Bronchus fibroblast of lung (primary cell): ENCODE measurements around a stretch of chr15.

DNA sequence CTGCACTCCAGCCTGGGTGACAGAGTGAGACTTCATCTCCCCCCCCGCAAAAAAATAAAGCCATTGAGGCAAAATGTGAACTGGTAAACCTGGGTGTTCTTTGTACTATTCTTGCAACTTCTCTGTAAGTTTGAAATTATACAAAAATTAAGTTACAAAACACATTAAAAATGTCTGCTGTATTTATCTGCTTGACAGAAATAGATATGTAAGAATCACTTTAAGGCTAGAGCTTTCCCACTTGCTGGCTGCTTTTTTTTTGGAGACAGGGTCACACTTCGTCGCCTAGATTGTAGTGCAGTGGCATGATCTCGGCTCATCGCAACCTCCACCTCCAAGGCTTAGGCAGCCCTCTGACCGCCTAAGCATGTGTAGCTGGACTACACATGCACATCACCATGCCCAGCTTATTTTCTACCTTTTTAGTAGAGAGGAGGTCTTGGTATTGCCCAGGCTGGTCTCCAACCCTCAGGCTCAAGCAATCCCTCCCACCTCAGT lies 4.7 kb downstream of the RPS17 start:
- RAMPAGE, long total RNA: no peak

DNA sequence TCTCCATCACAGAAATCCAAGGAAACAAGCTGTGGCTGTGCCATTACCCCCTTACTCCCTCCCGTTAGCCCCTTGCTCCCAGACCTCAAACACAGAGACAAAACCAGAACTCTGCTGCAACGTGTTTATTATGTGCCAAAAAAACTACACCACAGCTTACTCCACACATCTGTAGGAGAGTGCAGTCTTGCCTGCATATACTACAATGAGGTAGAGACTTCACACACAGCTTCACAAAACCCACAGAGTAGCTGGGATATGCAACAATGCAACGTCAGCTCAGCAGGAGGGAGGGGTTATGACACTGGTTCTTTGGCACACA lies 2.8 kb upstream of the RPS17 start:
- RAMPAGE, long total RNA: no peak

DNA sequence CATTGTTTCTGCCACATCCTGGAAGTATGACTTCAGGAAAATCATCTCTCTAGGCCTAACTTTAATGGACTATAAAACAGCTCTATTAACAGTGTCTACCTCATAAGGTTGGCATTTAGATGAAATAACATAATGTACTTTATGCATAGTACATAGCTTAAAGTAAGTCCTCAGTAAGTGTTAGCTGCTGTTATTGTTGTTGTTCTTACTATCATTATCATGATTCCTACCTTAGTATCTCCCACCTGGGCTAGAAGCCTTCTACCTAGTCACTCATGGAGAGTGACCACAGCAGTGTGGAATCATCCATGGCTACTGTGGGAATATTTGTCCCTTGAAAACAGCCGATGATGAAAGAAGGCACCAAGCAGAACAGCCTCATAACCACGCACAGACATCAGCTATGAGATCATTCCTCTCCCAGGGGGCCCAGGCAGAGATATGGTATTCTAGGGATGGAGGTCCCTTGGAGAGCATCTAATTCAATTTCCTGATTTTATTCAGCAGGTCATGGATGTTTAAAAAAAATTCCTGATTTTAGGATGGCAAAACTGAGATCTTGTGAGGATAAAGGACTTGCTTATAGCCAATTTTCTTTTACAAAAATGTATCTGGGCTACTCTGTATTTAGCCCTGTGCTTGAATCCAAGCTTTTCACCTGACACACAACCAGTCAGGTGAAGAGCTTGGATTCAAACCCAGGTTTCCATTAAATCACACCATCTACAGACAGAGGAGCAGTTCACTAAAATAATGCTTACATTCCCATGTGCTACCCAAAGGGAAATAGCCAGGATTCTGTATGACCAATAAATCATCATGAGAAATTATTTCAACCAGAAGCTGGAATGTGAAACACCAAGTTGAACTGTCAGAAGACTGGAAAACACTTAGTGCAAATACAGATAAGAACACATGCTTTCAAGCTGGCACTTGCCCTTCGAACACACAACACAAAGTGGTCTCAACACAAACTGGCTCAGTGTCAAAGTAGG lies 1.7 kb downstream of the FSD2 start:
- RAMPAGE, long total RNA: no peak

DNA sequence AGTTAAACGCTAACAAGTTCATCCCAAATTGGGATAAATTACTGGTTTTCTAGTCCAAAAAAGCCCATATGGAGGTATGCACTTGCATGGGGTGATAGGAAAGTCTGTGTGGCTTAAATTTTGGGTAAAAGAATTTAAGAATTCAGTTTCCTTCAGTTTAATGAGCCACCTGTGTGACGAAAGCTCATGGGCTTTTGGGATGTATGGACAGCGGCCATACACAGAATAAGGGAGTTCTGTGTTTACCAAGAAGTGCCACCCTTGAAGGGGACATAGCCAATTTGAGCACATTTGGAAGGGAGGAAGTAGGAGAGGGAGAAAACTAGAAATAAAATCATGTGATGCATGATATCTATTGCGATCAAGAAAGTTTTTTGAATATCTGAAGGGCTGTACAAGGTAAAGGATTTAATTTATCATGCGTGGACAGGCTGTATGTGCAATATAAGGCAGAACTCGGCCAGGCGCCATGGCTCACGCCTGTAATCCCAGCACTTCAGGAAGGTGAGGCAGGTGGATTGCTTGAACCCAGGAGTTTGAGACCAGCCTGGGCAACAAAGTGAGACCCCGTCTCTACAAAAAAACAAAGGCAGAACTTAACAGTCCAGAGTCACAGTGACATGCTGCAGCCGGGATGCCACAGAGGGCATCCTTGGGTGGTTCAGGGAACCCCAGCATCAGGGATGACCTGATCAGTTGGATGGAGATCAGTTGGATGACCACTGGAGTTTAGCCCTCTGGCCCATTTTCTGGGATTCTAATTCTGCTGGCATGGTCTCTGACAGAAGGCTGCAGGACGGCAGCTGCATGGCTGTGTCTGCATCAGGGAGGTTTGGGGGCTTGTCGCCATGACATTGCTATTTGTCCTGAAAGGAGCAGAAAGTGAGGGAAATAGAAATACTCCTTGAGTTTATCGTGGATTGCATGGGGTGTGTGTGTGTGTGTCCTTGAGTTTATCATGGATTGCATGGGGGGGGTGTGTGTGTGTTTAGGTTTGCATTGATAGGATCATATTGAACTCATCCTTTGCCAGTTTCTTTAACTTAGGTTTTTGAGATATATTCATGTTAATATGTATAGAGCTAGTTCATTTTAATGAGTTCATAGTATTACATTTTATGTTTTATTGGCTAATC lies 19.7 kb downstream of the WHAMM start:
- RAMPAGE, long total RNA: no peak

- RAMPAGE, long total RNA: no peak
Measured at GRCh38 chr15:82854452-82855027, 45.1 kb downstream of the WHAMM start.

DNA sequence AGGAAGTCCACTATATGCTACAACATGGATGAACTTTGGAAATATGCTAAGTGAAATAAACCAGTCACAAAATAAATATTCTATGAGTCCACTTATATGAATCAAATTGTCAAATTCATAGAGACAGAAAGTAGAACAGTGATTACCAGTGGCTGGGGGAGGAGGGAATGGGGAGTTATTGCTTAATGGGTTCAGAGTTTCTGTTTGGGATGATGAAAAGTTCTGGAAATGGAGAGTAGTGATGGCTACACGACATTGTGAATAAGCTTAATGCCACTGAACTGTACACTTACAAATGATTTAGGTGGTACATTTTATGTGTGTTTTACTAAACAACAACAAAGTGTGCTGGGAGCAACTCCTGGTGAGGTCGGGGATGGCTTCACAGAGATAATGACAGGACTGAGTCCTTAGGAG lies 38.1 kb downstream of the HOMER2 start:
- RAMPAGE, long total RNA: no peak

GRCh38 chr15:82935715-82936699 lies 16.5 kb downstream of the HOMER2 start:
- RAMPAGE, long total RNA: no peak

DNA sequence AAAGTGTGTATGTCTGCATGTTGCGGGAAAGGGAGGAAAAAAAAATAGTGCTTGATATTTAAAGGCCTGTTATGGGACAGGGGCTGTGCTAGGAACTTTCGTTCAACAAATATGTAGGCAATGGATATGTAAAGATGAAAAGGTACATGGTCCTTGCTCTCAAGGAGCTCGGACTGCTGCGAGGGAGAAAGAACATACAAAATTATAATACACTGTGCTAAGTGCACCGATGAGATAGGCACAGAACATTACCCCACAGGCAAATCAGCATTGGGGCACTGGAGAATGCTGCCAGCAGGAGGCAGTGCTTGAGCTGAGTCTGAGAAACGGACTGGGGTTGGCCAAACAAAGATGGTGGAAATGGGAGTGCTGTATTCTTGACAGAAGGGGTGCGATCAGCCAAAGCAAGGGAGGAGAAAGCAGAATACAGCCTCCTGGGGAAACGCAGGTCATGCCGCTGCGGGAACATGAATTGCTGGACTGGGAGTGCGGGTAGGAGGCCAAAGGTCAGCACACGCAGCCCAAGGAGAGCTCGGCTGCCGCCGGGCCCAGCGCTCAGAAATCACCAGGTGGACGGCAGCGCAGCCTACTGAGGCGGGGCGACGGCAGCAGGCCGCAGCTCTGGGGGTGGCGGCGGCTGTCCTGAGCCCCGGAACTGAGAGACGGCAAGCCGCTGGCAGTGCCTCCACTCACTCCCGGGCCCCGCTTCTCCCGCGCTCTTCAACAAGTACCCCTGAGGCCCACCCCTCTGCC lies 540 bp downstream of the C15orf40 start:
- RAMPAGE, long total RNA: no peak

- RAMPAGE, long total RNA: no peak
Measured at GRCh38 chr15:83043221-83043628, 23.8 kb downstream of the BTBD1 start.

DNA sequence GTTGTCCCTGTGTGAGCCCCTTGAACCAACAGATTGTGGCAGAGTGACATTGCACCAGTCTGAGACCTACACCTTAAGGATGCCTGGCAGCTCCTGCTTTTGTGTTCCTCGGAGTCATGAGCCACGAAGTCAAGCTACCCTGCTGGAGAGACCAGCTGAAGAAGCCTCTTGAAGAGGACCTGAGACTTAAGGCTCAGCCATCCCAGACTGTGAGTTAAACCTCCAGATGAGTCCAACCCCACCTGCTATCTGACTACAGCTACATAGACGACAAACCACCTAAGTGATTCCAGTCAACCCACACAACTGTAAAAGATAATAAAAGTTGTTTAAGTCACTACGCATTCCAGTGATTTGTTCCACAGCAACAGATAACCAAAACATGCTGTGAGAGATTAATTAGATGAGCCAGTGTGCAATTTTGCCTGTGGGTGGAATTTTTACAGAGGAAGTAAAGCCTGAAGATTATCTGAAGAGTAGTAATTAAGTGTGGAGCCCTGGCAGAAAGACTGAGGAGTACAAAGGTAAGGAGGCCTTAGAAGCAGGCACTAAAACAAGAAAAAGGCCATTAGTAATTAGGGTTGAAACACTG lies 5.4 kb downstream of the BTBD1 start:
- RAMPAGE, long total RNA: no peak

DNA sequence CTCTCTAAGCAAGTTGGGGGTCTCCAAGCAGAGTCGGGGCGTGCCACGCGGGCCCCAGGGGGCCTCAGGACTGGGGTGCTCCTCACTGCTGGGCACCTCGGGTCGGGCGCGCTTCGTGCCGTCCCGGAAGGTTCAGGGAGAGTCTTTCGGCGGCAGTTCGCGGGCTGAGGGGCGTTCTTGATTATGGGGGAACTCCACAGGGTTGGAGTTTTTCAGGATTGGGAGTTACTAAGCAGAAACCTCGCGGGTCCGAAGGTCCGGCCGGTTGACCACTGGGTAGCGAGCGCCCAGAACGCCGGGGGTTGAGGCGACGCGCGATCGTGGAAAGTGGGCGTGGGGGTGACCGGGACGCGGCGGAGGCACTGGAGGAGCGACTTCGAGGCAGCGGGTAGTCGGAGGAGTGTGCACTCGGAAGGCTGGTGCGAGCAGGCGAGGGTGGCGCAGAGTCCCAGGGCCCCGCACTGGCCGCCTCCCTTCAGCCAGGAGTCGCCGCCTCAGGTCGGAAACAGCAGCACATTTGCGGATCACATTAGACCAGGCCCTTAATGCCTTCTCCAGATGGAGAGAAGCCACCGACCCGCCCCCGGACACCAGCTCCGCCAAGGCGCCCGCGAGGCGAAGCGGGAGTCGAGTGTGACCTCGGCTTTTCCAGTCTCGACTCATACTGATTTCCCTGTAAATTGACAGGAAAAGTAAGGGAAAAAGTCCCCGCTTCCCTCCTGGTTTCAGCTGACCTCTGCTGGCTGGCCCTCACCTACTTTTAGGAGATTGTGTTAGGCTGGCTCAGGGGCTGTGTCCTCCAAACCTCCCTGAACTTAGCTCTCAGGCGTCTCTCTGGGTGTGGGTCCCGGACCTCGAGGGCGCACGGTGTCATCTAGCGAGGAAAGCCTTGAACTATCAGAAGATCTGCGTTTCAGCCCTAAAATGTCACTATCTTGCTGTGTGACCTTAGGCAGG lies 718 bp downstream of the ADAMTSL3 start:
- RAMPAGE, long total RNA: no peak

GRCh38 chr15:83694052-83694401 lies 40.1 kb downstream of the ADAMTSL3 start:
- RAMPAGE, long total RNA: no peak

- RAMPAGE, long total RNA: no peak
Measured at GRCh38 chr15:84531770-84532070, 69.1 kb upstream of the ZSCAN2 start.

GRCh38 chr15:84740941-84741519 lies 7.4 kb upstream of the ZNF592 start:
- RAMPAGE, long total RNA: no peak

- RAMPAGE, long total RNA: no peak
Measured at GRCh38 chr15:84828150-84828942, 11.2 kb downstream of the ALPK3 start.

DNA sequence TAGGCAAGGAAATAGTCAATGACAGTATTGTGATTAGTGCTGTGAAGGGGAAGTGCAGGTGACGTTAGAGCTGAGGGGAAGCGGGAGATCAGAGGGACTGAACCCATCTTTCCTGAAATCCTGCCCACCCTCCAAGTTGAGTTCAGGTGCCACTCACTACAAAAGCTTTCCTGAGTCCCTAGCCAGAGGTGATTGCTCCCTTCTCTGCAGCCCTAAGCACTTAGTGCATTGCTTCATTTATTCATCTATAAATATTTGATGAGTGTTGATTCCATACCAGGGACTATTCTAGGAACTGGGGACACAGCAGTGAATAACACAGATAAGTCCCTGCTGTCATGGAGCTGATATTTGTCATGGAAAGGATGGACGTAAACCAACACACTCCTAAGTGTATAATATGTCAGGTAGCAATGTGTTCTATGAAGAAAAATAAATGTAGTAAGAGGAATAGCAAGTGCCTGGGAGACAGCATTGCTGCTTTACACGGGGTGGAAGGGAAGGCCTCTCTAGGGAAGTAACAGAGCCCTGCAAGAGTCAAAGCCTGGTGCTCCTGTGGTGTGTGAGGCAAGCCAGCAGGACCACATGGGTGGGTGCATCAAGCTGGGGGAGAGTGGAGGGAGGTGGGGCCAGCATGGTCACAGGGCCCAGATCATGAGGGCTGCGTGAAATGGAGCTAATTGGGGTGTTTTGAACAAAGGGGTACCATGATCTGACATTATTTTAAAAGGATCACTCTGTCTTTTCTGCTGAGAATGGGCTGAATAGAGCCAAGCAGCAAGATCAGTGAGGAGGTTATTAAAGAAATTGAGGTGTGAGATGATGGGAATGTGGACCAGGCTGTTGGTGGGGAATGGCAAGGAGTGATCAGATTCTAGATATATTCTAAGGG lies 18.7 kb downstream of the ALPK3 start:
- RAMPAGE, long total RNA: no peak

DNA sequence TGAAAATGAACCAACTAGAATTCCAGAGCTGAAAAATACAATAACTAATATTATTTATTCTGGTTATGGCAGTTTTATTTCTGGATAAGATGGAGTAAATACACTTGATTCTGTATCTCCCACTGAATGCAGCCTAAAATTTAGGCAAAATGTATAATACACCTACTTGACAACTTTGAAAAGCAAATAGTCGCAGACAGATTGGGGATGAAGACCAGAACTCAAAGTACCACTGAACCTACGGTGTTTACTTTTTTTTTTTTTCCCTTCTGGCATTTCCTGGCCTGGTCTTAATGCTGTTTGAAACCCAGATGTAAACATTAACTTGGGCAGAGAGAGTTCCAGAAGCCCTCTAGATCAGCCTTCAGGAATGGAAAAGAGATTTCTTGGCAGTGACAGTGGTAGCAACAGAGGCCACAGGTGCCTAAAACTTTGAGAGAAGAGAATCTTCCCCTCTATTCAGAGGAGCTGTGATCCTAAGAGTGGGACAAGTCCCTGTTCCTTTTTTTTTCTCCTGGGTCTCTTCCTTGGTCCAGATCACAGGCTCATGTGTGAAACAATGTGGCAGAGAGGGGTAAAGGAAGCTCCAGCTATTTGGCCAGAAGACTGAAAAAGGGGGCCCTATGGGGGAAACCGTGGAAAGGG lies 27.8 kb downstream of the ALPK3 start:
- RAMPAGE, long total RNA: no peak

DNA sequence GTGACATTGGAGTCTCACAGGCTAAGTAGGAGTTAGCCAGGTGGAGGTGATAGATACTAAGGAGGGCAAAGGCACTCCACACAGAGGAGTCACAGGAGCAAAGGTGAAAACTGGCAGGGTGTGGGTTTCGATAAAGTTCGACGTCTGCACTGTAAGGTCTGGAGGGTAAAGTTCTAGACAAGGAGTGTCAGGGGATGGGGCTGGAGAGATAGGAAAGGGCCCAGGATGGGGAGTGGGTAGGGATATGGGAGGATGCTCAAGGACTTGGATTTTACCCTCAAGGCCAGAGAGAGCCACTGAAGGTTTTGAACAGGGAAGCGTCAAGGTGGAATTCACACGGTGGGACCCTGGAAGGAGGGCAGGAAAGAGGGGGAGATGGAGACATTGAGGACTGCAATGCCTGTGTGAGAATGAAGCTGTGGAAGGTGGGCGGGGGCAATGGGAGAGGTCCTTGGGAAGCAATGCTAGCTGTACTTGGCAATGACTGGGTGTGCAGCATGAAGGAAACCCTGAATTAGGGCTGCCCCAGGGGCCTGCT lies 6.4 kb downstream of the SLC28A1 start:
- RAMPAGE, long total RNA: no peak

DNA sequence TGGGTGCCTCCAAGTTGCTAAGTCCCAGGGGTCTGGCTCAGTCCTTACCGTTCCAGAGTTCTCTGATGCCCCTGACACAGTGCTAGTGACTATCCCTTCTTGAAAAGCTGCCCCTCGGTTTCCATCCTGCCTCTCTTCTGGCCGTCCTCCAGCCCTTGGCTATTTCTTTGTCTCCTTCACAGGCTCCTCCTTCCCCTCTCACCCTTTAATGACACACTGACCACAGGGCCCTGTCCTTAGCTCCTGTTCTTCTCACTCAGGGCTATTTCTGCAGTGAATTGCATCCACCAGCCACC lies 31.1 kb downstream of the SLC28A1 start:
- RAMPAGE, long total RNA: no peak

DNA sequence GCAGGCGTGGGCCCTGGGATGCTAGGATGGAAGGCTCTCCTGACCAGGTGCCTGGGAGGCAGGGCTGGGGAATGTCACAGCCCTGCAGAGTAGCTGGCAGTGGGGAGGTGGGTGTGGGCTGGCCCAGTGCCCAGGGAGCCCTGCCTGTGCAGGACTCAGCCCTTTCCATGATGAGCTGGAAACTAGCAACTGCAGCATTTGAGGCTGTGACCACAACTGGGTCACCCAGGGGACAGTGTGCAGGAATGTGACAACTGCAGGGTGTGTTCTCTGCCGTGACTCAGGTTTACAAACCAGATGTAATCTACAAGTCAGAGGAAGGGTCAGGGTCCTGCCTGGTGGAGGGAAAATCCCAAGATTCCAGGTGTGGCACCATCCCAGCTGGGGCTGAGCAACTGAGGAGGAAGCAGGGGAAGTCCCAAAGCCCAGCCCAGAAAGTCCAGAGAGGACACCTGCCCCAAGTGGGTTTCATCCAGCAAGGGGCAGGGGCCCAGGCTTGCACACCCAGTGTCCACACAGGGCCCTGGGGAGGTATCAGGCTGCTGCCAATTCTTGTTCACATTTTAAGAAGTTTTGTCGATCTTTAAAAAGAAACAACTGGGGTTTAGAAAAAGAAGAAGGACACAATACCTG lies 45.5 kb downstream of the SLC28A1 start:
- RAMPAGE, long total RNA: no peak